Measurements from ENCODE around the genes LAS1L, VSIG4, HEPH and EDA2R.

DNA sequence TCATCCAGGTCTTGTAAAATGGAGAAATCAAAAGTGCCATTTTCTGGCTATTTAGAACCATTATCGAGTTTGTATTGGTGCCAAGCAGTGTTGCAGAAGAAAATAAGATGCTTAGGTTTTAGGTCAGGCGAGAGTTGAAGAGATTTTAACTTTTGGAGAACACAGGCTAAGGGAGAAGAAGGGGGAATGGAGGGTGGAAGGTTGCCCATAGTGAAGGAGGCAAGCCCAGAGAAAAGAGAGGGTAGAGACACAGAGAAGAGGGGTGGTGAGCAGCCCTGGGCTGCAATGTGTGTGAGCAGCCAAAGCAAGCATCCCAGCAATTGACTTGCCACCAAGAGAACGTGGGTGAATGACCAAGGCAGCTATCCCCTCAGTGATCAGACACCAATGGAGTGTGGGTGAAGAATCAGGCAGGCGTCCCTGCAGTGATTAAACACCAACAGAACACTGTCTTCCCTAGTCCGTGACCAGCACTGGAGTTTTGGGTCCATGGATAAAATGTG is 99.4 kb downstream of the ZC3H12B start:
- PRO-cap = no peak

- PRO-cap = unidirectional peak, minus-strand start at chrX:65534499; bidirectional peak, plus-strand start at chrX:65535045, minus-strand start at chrX:65534739
These were observed at the start of gene LAS1L for GRCh38 chrX:65534374-65535266. LAS1L (minus strand) TSS chrX:65534787.

DNA sequence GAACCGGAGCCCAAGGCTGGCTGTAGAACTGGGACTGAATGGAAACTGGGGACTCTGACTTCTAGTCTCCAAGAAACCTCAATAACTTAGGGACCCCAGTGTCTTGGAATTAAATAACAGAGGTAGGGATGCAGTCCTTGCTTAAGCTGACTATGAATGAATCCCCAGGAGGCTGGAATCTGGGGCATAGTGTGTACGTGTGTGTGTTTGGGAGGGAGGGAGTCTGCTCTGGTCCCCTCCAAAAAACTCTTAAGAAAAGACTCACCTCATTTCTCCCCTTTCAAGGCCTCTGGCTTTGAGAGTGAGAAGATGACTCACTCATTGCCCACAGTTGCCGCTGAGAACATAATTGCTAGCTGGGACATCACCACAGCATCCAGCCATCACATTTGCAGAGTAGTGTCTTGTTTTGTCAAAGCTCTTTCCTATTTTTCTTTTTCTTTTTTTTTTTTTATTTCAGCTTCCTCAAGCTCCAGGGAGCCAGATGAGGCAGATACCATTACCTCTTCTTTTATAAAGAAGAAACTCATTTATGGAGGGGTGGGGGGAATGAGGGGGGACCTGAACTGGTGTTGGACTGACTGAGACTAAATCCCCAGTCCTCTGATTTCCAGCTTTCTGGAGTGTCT is 61.7 kb upstream of the LAS1L start:
- PRO-cap = no peak

DNA sequence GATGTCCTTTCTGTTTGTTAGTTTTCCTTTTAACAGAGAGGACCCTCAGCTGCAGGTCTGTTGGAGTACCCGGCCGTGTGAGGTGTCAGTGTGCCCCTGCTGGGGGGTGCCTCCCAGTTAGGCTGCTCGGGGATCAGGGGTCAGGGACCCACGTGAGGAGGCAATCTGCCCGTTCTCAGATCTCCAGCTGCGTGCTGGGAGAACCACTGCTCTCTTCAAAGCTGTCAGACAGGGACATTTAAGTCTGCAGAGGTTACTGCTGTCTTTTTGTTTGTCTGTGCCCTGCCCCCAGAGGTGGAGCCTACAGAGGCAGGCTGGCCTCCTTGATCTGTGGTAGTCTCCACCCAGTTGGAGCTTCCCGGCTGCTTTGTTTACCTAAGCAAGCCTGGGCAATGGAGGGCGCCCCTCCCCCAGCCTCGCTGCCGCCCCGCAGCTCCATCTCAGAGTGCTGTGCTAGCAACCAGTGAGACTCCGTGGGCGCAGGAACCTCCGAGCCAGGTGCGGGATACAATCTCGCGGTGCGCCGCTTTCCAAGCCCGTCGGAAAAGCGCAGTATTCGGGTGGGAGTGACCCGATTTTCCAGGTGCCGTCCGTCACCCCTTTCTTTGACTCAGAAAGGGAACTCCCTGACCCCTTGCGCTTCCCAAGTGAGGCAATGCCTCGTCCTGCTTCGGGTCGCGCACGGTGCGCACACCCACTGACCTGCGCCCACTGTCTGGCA is 47.4 kb upstream of the MSN start:
- PRO-cap = no peak

GRCh38 chrX:65700752-65701674 is 33.6 kb downstream of the MSN start:
- PRO-cap = no peak

DNA sequence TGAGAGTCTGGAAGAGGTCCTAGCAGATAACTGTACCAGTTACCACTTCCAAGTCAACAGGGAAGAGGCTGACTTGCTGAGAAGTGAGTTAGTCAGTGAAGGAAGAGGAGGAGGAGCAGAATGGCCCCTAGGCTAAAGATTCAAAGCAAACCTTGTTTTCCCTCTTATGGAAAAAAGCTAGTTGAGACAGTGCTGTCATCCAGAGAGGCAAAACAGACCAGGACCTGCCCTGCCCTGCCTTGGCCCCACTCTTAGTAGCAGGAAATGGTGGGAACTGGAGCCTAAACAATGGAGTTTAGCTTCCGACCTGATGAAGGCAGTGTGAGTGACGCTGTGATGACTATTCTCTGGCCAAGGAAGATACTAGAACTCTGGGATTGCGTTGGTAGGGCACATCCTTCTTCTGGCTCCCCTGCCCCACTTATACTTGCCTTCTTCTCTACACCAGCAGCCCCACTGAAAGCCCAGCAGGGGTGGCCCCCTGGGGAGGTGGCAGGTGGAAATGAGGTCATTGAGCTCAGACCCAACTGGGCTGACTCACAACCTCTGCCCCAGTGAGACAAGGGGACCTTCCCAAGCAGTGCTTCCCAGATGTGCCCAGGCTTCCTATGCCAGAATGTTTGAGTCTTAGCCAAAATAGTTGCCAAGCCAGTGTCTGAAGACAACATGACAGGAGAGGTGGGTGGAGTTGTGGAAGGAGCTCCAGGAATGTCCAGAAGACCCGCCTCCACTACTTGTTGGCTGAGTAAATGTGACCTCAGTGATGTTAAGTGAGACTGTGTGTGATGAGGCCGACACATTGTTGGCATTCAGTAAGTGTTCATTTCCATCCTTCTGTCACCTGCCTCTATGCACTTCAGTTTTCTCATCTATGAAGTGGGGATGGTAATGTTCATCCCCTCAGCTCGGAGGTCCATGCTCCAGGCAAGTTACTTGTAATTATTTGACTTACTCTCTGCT is 38.8 kb downstream of the MSN start:
- PRO-cap = no peak

DNA sequence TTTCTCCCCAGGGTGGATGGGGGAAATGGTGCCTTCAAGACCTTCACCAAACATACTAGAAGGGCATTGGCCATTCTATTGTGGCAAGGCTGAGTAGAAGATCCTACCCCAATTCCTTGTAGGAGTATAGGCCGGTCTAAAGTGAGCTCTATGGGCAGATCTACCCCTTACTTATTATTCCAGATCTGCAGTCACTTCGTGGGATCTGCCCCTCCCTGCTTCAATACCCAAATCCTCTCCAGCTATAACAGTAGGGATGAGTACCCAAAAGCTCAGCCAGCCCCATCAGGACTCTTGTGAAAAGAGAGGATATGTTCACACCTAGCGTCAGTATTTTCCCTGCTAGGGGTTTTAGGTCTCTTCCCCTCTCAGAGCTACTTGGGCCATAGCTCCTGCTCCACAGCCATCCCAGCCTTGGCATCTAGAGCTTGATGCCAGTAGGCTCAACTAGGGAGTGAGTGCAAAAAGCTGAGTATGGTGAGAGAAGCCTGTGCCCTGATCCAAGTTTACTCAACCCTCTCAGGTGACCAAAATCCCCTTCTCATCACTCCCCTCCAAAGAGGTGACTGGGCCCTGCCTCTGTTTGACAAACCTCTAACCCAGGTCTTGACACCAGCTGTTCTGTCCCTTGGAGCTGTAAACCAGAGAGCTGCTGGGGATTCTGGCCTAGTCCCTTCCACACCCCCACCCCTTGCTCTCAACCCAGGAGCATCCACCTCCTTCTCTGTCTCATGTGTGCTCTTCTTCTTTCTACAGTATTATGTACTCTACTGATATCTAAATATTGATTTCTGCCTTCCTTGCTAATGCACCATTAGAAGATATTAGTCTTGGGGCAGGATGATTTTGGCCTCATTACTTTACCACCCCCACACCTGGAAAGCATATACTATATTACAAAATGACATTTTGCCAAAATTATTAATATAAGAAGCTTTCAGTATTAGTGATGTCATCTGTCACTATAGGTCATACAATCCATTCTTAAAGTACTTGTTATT is 73.4 kb downstream of the MSN start:
- PRO-cap = no peak

DNA sequence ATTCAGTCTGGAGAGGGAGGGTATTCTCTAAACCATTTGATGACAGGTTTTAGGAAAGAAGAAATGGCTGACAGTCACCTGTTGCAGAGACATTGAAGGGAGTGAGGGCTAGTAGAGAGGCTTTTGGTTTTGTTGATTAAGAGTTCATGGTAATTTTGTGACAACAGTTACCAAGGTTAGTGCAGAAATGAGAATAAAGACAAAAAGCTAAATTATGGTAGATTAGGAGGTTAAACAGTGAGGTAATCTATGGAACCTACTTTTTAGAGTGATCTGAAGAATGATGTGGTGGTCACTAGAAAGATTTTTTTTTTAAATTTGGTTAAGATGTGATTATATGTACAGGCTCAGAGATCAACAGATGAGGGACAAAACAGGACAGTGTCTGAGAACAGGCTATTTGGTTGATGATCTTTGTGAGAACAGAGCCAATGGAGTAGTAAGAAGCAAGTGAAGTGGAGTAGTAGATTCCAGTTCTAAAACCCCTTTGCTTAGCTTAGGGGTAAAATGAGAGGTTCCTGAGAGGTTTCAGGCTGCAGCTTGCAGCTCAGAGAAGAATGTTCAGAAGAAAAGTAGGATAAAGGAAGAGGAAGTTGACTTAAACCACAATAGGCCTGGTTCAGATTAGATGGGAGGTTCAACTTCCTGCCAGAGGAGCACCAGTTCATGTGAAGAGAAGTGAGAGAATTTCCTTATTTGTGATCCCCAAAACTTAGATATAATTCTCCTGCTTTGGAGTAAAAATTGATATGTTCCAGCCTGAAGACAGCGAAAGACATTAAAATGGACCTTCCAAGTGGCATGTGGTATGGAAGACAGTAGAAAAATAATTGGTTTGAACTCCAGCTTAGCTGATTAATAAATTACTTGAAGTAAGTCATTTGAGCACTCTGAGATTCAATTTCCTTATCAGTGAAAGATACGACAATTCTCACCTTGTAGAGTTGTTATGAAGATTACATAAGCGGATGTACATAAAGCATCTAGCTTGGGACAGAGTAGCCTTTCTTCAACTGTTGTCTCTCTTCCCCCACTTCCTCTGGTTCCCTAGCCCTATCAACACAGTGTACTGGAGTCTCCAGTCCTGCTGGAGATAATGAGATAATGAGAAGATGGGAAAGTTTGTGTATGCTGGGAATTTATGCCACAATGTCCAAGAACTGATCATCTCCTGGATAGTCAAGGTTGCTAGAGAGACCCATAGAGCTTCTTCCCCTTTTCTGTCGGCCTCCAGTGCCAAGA is 34.4 kb downstream of the VSIG4 start:
- PRO-cap = bidirectional peak, plus-strand start at position 606 of the sequence, minus-strand start at position 508 of the sequence

DNA sequence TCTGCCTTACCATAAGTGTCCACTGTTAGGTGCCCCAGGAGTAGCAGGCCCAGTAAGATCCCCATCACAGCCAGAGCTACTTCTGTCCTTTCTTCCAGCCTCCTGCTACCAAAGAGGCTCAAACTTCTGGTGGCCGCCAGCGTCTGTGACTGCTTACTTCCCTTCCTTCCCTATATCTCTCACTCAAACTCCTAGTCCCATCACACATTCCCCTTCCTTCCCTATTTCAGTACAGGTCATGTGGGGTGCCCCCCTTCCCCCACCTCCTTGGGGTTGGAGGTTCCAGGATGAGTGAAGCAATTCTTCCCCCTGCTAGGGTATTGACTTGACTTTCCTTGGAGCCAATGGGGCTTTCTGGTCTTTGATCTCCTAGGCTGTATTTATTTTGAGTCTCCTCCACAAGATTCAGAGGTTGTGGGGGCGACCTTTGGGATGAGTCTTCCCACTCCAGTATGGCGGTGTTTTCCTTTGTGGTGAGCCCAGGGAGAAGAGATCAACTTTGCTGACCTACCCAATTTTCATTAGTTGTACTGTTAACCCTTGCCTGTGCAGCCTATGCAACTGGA is at the start of gene VSIG4:
TSS of gene VSIG4 (minus strand) at position 147 of the 566 bp plus-strand sequence.
- PRO-cap = no peak

- PRO-cap = bidirectional peak, plus-strand start at chrX:66047142, minus-strand start at chrX:66046949
These were observed 6.8 kb upstream of the VSIG4 start for GRCh38 chrX:66046576-66047255.

- PRO-cap = no peak
These were observed 35.0 kb upstream of the VSIG4 start for GRCh38 chrX:66074708-66075416.

GRCh38 chrX:66163489-66164498 is at the start of gene HEPH:
HEPH (plus strand) TSS chrX:66164247.
- PRO-cap = no peak

GRCh38 chrX:66164874-66165572 is 976 bp downstream of the HEPH start:
- PRO-cap = no peak

DNA sequence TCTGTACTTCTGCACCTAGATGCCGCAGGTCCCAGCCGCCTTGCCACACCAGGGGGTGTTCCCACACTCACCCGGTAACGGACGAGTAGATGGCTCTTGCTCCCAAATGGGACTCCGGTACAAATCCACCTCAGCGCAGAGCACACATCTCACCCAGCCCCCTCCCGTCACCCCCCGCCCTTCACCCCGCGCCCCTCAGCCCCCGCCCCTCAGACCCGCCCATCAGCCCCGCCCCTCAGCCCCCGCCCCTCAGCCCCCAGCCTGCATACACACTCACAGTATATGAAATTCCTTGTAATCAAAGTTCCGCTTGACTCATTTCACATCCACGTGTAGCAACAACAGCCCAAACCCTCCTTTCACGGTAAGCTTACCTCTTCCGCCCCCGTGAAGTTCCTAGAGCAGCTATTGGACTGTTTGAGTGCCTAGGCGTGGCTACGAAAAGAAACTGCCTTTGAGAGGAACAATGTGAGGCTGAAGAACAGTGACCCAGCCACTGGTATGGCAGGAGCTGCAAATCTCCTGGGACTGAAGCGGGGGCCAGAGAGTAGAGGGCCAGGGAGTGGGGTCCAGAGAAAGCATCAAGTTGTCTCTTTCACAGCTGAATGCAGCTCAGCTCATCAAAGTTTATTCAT is at the start of gene EDA2R:
TSS of gene EDA2R (minus strand) at position 155 of the 635 bp plus-strand sequence.
- PRO-cap = no peak

DNA sequence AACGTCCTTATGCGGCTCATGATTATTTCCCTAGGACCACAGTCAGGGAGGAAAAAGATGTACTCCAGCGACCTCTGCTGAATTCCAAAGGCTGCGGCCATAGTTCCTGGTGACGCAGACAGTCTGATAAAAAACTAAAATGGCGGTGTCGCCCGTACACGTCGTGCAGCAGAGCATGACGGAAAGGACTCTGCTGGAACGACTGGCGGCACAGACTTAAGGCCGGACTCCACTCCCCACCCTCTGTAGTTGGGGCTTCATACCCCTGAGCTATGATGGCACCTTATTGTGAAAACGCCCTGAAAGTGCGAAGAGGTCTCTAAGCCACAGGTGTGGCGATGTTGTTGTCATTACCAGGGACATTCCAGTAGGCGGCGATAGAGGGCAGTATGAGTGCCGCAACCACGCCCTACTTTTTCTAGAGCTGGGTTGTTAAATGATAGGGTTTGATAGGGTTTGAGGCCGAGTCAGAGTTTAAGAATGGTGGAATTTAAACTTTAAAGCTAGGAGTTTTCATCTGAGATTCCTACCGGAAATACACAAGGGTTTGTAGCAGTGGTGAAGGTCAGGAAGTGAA is 90.0 kb upstream of the EDA2R start:
- PRO-cap = no peak

GRCh38 chrX:67694684-67694982 is 150.8 kb downstream of the AR start:
- PRO-cap = no peak

DNA sequence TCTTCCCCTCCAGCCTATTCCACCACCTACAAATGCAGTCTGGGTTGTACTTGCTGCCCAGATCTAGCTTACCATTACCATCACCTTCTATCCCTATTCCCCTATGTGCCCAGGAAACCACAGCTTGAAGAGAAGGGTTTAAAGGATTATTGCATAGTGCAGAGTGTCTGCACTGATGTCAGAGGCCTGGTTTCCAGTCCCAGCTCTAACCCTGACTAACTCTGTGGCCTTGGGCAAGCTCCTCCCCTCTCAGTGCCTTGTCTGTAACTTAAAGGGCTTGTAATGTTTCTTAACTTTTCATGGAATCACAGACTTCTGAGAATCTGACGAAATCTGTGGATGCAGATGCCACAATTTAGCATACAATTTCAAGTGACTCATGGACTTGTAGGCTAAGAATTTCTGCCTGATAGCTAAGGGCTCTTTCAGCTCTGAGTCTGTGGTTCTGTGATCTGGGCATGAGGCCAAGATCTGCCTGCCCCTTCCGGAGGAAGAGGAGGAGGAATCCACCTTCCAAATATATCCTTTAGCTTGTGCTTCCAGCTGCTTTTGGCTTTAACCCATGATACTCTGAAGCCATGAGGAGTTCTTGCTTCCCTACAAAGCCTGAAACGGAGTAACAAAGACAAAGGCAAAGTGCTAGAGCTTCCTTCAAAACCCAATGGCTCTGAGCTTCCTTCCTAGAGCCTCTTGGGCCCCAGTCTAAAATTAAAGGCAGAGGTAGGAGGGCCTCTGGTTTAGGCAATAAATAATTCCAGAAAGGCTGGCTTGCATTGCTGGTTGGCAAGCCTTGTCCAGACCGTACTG is 236.9 kb downstream of the AR start:
- PRO-cap = no peak

DNA sequence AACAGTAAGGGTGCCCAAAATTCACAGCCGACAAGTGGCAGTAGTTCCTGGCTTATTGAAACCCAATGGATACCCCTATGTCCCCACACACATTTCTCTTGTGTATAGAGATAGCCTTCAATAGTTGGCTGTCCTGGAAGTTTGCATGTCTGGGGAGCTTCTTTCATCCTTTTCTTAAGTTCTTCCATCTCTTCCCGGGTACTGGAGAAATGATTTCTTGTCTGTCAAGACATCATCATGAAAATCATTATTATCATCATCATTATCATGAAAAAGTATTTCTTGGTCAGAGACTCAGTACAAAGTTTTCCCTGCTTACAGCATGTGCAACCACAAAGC is 223.3 kb downstream of the OPHN1 start:
- PRO-cap = no peak

DNA sequence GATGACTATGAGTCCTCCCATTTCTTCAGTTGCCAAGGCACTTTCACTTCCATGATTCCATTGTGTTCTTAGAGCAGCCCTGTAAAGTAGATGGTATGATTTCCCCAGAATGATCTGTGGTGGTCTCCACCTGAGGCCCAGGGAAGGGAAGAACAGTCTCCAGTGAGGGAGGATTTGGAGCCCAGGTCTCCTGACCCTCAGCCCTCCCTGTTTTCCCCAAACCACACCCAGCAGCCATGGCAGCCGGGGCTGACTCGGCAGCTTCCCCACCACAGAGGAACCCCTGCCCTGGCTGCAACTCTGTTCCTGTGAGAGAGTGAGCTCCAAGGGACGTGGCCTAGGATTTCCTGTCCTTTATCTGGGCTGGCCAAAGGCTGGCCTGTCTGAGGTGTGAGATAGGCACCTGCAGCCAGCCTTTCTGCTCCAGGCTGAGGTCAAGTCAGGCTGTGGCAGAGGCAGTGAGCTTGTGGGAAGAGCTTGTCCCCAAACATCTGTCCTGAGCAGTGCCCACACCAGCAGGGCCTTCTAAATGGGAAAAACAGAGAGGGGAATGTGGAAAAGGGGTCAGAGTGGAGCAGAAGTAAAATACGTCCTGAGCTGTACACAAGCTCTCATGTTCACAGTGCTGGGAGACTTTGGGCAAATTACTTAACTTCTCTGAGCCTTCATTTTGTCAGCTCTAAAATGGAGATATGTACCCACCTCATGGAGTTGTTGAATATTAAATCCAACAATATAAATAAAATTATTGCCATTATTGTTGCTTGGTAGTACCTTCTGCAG is 52.9 kb downstream of the STARD8 start:
- PRO-cap = no peak

- PRO-cap = no peak
These were observed 167.2 kb downstream of the EFNB1 start for GRCh38 chrX:68995718-68996744.

Measured in NALM6 (cell line).